Ileum (tissue), 1 donor: ENCODE results near the gene HEMGN.

- PRO-cap = no peak
Measured at GRCh38 chr9:97232310-97232930, 75.0 kb upstream of the CCDC180 start.

DNA sequence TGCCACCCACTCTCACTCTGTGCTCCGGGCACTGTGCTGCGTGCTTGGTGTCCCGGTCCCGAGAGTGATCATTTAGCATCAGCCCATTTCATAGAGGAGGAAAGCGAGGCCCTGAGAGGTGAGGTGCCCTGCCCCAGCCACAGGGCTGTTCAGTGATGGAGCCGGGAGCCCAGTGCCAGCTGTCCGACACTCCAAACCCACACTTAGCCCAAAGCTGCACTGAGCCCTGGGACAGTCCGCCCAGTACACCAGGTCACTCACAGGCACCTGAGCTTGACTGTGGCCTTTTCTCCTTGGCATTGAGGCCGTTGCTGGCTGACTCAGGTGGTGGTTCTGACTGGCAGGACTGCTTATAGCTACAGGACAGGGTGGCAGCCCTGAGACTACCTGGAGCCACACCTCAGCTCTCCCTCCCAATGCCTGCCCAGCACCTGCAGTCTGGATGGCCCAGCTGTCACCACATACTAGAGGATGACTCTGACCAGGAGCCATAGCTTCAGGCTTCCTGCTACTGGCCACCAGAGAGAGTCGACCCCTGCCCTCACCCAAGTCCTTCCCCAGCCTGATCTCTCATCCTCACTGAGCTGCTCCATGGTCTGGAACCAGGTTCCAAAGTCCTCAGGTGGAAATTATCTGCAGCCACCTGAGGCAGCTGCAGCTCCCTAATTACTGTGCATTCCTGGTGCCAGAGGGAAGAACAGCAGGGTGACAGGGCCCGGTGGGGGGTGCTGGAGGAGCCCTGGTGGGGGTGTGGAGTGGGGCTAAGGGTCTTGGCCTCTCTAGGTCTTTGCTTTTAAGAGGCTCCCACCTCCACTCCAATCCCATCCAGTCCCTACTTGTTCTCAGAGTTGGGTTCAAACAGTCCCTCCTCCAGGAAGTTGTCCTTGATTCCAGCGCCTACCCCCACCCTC is 25.7 kb upstream of the TDRD7 start:
- PRO-cap = bidirectional peak, plus-strand start at position 676 of the sequence, minus-strand start at position 570 of the sequence

GRCh38 chr9:97406673-97407151 is 5.2 kb upstream of the TDRD7 start:
- PRO-cap = unidirectional peak, minus-strand start at chr9:97406888

DNA sequence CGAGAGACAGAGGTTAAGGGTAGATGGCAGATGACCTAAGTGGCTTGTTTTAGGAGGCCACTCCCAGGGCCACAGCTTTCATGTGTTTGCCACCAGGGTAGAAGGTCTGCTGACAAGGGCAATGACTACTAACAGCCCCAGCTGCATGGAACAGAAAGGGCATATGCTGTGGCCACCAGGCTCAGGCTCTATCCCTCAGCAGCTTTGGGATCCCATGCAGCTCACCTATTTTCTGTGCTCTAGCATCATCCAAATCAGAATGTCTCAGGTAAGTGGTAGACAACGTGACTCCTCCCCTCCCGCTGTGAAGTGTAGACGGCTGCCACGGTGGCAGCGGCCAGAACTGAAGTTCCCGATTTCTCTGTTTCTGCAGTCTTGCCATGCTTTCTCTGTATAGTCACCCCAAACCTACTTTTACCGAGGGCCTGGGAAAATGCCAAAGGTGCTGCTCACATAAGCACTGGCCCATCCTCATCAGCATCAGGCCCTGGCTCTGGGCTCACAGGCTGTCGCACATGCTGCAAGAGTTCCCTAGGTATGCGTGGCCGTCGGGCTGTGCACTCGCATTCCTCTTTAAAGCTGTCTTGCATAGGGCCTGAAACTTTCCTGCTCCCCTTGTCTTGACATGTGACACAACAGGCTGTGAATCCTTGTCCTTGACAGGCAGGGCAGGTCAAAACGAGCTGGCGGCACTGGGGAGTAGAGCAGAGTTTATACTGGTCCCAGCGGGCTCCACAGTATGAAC is 31.0 kb downstream of the TSTD2 start:
- PRO-cap = no peak

GRCh38 chr9:97686883-97687423 is 10.2 kb downstream of the XPA start:
- PRO-cap = no peak

- PRO-cap = no peak
Measured at GRCh38 chr9:97740889-97741924, 44.1 kb upstream of the XPA start.

GRCh38 chr9:97851732-97852846 is 937 bp upstream of the FOXE1 start:
- PRO-cap = no peak

GRCh38 chr9:97904697-97905146 is 17.6 kb downstream of the TRMO start:
- PRO-cap = unidirectional peak, plus-strand start at chr9:97904897

GRCh38 chr9:97937703-97938606 is at the start of gene HEMGN:
TSS of gene HEMGN (minus strand) at chr9:97938172.
- PRO-cap = no peak

GRCh38 chr9:97980917-97981822 is 2.0 kb upstream of the ANP32B start:
- PRO-cap = no peak

DNA sequence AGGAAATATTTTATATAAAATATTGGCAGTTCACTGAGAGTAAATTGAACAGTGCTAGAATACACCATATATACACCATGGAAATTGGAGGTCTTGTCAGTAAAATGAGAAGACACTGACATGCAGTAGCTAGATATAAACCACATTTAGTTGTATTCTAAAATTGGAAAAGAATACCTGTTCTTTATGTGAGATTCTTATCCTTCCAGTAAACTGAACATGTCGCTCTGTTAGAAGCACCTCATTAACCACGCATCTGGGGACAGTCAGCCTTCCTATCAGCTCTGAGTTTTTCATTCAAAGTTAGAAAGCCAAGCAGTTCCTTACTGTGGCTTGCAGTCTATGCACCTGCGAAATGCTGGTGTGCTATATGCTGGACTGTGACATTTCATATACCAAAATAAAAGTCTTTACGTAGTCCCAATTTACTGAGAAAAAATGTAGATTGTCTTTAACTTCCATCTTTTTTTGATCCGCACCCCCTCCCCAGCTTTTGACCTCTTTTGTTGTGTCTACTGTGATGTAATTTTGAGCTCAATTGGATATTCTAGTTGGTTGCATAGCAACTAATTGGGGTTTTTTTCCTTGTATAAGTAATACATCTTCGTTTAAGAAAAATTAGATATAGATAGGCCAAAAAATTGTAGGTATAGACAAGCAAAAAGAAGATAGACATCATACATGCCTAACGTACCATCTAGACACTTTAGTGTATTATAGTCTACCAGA is 4.4 kb downstream of the ANP32B start:
- PRO-cap = no peak

DNA sequence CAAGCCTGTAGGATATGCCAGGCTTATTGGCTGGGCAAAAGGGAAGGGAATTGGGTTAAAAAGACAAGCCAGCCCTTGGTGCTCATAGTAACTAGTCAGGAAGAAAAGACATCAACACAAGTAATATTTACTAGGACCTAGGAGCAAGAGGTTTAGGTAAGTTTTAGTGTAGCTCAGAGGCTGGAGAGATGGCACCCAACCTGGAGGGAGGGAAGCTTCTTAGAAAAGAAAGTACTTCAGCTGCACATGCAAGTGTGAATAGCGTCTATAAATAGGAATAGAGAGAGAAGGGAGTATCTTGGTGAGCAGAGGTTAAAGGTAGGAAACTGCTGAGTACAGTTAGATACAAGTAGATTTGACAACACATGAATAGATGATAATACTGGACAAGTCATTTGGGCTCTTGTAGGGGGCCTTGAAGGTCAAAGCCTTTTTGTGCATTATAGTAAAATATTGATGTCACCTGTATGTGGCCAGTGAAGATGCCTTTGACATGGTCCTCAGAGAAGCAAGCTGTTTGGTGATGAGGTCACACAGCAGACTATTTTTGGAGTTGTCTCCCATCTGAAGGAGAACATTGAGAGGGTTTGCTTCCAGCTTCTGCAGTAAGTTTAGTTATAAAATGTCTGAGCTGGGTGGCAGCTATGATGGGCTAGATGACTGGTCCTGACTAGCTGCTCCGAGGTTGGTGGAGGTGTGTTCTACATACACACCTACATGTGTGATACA is 34.2 kb downstream of the ANP32B start:
- PRO-cap = no peak

DNA sequence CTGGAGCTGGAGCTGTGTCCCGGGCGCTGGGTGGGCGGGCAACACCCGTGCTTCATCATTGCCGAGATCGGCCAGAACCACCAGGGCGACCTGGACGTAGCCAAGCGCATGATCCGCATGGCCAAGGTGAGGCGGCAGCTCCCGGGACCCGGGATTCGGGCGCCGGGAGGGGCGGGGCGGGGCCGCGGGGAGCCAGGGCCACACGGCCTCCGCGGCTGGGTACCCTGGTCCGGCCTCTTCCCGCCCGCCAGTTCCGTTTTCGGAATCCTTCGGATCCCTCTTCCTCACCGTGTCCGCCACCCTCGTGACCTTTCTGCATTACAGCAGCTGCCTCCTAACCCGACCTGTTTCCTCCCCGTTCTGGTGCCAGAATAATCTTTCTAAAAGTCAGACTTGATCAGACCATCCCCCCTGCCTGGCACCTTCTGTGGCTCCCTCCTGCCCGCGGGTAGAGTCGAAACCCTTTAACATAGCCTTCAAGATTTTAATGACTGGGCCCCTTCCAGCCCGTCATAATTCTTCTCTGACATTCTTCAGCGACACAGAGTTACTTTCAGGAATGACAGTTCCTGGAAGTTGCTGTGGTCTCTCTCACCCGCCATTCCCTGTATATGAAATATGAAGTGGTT is 397 bp downstream of the NANS start:
- PRO-cap = unidirectional peak, minus-strand start at position 260 of the sequence

DNA sequence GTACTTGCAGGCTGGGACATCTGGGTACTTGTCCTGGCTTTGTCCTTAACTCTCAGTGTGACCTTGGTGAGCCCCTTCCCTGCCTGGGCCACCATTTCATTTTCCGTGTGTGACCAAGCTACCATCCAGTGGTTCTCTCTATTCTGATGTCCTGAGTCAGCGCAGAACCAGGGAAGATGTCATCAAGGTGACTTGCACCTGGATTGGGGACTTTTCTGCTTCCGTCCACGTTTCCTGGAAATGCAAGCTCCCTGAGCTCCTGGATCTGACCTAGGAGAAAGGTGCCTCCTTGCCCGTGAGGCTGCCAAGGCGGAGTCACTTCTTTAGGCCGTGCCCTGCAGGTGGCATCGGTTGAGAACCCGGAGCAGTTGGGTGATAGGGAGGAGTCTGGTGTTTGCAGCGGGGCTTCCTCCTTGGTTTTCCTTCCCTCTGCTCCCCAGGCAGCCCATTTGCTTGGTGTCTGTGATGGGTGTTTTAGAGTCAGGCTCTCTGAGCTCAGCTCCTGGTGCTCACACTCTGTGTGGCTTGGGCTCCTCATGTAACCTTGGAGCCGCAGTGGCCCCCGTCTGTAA is 15.2 kb downstream of the NANS start:
- PRO-cap = bidirectional peak, plus-strand start at position 367 of the sequence, minus-strand start at position 267 of the sequence; unidirectional peak, plus-strand start at position 367 of the sequence

DNA sequence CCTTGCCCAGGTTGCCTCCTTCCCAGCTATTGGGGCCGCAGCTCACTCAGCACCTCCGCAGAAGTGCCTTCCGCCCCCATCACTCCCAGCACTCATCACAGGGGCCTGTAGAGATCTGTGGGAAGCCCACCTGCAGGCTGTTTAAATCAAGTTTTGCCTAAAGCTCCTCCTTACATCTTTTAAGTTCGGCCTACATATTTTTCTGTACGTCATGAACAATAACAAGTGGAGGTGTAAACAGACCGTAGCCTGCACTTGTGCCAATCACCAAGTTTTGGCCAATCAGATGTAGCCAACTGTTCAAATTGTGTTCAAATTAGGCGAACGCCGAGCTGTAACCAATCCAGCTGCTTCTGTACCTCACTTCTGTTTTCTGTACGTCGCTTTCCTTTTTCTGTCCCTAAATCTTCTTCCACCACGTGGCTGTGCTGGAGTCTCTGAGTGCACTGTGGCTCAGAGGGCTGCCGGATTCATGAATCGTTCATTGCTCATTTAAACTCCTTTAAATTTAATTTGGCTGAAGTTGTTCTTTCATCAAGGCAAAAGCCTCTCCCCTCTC is 26.5 kb downstream of the TRIM14 start:
- PRO-cap = no peak

DNA sequence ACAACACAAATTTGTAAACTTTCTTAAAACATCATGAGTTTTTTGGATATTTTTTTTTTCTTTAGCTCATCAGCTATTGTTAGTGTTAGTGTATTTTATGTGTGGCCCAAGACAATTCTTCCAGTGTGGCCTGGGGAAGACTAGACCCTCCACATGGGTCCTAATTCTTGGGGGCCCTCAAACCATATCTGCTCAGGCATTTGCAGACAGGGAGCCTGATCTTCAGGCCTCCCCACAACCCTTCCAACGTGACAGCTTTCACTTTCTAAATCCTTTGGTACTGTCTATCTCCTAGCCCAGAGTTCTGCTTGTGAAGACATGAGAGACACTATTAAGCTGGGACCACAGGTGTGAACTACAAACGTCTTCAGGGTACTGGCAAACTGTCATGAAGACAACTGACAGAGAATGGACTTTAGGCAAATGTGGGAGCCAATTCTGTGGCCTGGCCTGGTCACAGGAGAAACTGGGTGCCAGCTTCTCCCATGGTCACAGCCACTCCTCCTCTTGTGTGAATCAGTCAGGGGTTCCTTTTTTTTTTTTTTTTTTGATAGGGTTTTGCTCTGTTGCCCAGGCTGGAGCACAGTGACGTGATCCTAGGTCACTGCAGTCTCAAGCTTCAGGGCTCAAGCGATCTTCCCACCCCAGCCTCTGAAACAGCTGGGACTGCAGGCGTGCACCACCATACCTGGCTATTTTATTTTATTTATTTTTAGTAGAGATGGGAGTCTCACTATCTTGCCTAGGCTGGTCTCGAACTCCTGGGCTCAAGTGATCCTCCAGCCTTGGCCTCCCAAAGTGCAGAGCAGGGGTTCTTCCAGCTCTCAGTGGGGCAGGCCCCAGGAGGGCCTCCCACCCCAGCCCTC is 10.4 kb downstream of the TRIM14 start:
- PRO-cap = no peak

- PRO-cap = no peak
Measured at GRCh38 chr9:98251580-98251997, 3.9 kb downstream of the TBC1D2 start.

- PRO-cap = no peak
Measured at GRCh38 chr9:98610123-98611325, 98.2 kb downstream of the GABBR2 start.

GRCh38 chr9:98790059-98790813 is 6.1 kb downstream of the ANKS6 start:
- PRO-cap = no peak

DNA sequence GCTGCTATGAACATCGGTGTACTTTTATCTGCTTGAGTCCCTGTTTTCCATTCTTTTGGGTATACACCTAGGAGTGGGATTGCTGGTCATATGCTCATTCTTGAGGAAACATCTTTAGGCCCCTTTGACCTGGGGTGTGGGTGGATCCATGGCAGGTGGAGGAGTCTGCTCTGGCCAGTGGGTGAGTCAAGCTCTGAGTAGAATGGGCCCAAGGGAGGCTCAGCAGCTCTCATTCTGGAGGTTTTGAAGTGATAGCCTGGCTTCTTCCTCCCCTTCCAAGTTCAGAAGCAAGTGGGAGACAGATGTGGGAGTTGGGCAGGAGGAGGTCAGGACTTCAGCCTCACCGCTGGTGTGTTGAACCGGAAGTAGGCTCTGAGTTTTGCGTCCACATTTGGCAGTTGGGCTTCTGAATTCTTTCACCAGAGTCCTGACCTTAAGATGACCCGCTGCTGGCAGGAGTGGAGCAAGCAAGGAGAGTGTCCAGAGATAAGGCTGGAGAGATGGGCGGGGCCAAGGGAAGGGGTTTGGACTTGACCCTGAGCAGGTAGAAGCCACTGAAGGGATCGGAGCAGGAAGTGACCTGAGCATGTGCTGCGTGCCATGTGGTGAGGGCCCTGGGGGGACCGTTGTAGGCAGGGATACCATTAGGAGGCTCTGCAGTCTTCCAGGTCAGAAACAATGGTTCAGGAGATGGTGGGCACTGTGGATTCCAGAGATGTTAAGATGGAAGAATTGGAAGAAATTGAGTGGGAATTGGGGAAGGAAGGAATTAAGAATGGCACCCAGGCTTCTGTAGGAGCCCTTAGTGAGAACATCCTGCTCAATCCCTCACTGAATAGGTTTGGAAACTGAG is 25.7 kb downstream of the GALNT12 start:
- PRO-cap = no peak